SK-N-MC (cell line): ENCODE results near the genes RNF121 and IL18BP.

GRCh38 chr11:71928840-71929126 lies at the start of gene RNF121:
RNF121 (plus strand) TSS chr11:71929046.
- RRBS, result no CpG with 5 or more reads among the region's 17 CpGs

- RRBS, result no CpG with 5 or more reads among the region's 13 CpGs
Observed at GRCh38 chr11:71998525-71999454, at the start of gene IL18BP. IL18BP (plus strand) TSS chr11:71998909.

DNA sequence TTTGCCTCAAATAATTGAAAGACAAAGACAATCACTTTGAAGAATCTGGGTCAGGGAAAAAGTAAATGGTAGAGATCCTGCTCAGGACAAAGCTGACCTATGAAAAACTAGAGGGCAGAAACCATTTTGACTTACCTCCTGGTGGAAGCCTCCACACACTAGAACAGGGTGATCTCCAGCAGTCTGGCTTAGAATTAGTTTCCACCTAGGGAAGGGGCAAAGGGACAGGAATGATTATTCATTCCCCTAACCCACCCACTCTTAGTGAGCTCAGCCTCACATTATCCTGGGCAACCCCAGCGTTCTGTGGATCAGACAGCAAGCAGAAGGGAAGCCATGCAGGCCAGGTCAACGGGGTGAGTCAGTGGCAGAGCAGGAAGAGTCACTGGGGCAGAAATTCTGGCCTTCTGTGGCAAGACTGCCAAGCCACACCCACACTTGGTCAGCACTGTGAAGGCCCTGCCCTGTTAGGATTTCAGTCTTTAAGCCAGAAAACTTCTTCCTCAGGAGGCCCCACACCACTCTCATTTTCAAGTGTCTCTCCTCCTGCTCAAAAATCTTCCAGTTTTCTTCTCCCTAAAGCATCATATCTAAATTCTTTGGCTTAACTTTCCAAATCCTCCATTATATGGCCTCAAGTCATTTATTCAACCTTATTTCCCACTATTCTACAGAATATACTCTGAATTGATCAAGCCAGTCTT lies 10.5 kb downstream of the NUMA1 start:
- RRBS, result no CpG with 5 or more reads among the region's 2 CpGs

DNA sequence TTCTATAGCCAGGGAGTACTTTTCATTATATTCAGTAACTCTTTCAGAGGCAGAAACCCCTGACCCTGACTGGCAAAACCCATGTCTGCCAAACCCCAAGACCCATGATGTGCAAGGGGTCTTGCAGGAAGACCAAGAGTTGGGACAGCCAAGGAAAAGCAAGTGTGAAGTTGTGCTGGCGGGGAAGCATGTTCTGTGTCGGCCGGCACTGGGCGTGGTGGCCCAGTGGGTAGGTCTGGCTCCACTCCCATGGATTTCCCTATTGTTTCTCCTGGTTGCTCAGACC lies 17.8 kb upstream of the FOLR1 start:
- RRBS, result no CpG with 5 or more reads among the region's 4 CpGs

DNA sequence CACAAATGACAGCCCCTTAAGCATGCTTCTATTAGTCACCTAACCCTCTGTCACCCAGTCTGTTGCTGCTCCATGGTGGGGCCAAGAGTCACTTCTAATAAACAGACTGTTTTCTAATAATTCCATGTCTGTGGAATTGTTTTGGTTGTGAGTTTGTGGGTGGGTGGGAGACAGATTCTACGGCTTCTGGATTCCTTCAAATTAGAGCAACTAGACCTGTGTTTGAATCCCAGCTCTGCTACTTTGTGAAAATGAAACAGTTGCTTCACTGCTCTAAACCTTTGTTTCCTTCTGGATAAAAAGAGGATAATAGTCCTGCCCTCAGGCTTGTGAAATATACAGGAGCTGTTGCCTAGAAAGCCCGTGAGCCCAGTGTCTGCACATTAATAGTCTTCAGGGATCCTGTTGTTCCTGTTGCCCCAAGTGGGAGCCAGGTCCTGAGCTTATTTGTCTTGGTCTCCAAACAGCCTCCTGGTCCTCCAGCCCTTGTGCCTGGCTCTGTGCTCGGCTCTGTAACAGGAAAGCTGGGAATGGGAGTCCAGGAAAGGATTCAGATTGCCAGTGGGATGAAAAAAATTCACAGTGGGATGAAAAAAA lies 2.6 kb upstream of the INPPL1 start:
- RRBS, result no CpG with 5 or more reads among the region's 3 CpGs

DNA sequence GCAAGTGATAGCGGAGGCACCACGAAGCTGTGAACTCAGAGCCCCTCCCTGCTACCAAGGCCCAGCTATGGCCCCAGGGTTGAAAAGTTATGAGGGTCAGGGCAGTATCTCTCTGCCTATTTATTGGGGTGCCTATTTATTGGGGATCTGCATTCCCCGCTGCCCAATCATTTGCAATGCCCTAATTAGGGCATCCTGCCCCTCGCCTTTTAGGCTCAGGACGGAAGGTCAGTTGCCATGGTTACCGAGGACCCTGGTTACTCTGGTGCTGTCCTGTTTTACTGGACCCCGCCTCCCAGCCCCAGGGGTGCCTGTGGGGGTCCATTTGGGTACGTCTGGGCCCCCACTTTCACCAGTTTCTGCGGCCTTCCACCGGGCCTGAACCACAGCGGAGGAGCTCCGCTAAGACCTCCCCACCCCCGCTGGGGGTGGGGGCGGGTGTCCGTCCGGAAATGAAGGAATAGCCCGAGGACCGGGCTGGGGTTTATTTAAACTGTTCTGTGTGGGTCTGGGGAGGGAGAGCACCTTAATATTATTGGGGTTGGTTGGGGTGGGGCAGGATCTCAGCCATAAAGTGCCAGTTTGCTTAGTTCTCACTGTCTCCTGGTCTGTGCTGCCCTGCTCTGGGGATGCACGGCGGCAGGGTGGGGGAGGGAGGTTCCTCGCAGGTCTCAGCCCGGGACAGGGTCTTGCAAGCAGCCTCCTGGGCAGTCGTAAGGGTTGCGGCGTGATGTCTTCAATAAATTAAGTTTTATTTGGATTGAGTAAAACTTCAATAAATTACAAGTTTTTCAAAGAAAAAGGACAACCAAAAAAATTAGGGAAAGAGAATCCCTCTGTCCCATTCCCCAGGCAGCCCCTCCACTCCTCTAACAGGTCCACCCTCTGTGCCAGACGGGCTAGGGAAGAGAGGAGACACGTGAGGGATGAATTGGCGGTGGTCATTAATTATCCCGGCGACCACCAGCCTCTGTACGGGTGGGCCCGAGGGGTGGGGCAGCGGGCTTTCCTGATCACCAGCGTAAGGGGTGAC lies 5.3 kb downstream of the PHOX2A start:
- RRBS, result 82% methylated on average over 7 of the region's 34 CpGs

- RRBS, result no CpG with 5 or more reads among the region's 4 CpGs
Observed at GRCh38 chr11:72417830-72418511, 16.4 kb downstream of the CLPB start.

DNA sequence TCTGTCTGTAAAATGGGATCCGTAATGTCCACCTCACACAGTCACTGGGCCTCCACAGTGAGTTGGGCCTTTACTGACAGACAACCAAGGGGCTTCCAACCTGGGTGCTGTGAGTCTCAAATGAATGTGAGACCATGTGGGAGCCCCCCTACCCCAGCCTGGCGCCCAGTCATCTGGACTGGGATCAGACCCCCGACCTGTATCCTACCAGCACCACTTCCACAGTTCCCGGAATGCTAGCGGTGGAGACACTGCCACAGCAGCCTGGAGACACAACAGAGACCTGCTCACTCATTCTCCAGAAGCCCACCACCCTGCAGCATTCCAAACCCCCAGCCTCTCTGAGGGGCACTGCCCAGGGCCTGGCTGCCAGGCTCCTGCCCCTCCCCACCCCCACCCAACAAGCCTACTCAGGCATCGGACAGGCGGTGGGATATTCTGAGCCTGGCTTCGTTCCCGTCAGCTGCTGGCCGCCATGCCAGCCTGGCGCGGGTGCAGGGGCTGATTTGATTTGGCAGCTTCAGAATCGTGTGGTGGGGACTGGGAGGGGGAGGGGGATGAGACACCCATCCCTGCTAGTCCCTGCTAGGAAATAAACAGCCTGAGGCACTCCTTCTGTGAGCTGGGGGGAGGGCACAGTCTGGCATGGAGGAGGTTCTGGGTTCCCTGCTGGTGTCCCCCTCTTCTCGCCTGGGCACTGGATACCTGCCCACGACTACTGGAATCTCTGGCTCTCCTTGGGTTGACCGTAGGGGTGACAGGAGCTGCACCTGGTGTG lies 42.5 kb downstream of the PDE2A start:
- RRBS, result no CpG with 5 or more reads among the region's 16 CpGs

- RRBS, result no CpG with 5 or more reads among the region's 12 CpGs
Observed at GRCh38 chr11:72679959-72680878, 6.0 kb upstream of the PDE2A start.

DNA sequence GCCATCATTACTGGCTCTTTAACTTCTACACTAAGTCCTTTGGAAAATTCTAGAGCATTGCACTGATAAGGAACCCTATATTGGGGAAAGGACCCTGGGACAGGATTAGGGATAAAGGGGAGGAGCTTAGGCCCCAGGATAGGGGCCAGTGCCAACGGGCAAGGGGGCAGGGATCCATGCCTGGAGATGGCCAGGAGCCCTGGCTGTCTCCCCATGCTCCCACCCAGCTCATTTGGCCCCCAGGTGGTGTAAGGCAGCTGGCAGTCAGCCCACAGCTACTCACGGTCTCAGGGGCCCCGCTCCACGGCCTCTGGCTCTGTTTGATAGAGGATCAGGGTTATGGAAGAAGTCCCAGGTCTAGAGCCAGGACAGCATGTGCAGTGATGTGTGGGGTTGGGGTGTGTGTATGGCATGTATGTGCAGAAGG lies 18.3 kb upstream of the PDE2A start:
- RRBS, result no CpG with 5 or more reads among the region's 4 CpGs

- RRBS, result no CpG with 5 or more reads among the region's 3 CpGs
Observed at GRCh38 chr11:72737133-72737649, 15.0 kb downstream of the ARAP1 start.

DNA sequence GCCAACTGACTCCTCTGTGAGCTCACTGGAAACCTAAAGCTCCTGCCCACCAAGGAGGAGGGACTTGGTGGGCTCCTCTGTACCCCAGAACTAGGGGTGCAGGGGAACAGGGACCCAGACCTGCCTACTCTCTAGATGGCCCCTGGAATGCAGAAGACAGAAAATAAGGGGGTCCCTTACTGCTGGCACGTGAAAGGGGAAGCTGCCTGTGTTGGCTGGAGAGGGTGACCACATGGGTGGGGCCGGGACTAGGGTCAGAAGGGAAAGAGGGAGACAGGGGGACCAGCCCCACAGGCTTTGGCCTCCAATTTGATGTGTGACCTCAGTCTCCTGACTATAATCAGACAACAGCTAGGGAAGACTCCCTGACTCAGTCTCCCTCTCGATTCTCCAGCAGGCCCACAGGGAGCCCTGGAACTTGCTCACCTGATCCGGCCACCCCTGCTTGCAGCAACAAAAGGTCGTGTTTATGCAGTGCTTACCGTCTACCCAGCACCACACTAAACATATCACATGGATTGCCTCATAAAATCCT lies 10.3 kb downstream of the ARAP1 start:
- RRBS, result no CpG with 5 or more reads among the region's 6 CpGs

GRCh38 chr11:72779538-72780134 lies 14.2 kb downstream of the STARD10 start:
- RRBS, result no CpG with 5 or more reads among the region's 4 CpGs

DNA sequence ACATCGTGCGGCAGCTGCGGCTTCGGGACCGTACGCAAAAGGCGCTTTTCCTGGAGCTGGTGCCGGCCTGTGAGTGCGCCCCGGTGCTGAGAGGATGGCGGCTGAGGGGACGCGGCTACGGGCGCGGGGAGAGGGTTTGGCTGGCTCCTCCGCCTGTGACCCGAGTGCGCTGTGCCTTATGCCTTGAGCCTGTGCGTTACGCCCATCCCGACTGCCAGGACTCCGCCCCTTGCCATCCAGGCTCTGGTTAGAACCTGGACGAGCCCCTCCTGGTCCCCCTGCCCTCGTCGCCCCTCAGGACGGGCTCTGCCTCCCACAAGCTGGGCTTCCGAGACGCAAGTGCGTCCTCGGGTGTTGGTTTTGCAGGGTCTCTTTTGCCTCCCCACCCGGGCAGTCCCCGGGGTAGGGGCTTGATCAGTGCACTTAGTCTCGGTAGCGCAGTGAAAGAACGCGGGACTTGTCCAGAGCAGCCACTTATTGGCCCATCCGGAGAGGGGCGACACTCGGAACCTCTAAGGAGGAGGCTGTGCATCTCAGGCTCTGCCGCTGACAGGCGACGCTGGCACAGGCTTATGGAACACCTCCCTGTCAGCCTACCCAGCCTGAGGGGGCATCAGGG lies 393 bp downstream of the ATG16L2 start:
- RRBS, result 3% methylated on average over 8 of the region's 43 CpGs

- RRBS, result no CpG with 5 or more reads among the region's 31 CpGs
Observed at GRCh38 chr11:72820661-72821522, 6.7 kb downstream of the ATG16L2 start.

GRCh38 chr11:72821953-72823045 lies 8.1 kb downstream of the ATG16L2 start:
- RRBS, result 1% methylated on average over 21 of the region's 81 CpGs

DNA sequence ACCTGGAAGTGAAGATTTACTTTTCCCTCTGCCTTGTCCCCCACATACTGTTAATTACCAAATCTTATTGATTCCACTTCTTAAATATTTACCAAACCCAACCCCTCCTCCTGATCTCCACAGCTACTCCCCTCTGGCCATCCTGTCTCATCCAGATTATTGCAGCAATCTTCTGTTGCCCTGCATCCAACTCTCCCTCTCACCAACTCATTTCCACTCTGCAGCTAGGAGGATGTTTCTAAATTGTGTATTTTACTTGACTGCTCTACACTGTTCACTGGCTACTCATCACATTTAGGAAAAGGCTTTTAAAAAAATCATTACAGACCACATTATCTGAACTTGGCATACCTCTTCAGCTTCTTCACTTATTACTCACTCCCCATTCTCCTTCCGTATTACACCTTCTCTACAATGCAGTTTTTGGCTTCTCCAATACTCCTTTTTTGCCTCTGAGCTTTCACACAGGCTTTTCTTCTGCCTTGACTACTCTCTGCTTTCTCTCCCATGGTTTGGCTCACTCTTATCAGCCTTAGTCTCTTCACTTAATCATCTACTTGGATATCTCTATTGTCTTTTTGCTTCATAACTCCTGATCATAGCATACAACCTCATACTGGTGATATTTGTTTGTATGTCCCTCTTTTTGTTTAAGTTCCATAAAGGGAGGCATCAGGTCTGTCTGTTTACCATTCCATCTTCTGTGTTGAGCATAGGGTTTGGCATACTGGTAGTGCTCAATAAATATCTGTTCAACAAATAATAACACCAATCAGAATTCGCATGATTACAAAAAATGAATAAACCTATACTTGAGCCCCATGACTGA lies 118.1 kb downstream of the ATG16L2 start:
- RRBS, result no CpG with 5 or more reads among the region's 2 CpGs

DNA sequence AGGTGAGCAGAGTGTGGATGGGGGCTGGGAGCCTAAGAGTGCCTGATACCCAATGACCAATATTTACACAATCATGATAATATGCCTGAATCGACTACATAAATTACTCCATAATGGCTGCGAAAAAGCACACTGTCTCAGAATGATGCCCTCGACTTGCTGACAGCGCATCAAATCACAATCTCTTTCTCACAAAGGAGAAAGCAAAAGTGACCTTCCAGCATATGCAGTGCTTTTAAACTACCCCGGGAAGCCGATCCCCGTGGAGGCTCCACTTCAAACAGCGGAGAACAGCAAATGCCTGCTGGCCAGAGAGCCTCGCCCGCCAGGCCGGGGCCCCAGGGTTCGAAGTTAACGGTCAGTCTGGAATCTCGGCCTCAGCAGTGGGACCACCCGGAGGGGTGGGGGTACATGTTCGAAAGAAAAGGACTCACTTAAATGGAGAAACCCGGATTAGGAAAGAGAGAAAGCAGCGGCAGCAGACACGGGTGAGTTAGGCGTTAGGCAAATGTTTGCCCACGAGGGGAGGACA lies 1.6 kb downstream of the FCHSD2 start:
- RRBS, result 2% methylated on average over 11 of the region's 21 CpGs

GRCh38 chr11:73239866-73240214 lies 21.8 kb downstream of the P2RY2 start:
- RRBS, result no CpG with 5 or more reads among the region's 6 CpGs

GRCh38 chr11:73312940-73313423 lies 4.9 kb downstream of the ARHGEF17 start:
- RRBS, result no CpG with 5 or more reads among the region's 6 CpGs